Mammary epithelial cell (primary cell): ENCODE measurements around a stretch of chr6.

DNA sequence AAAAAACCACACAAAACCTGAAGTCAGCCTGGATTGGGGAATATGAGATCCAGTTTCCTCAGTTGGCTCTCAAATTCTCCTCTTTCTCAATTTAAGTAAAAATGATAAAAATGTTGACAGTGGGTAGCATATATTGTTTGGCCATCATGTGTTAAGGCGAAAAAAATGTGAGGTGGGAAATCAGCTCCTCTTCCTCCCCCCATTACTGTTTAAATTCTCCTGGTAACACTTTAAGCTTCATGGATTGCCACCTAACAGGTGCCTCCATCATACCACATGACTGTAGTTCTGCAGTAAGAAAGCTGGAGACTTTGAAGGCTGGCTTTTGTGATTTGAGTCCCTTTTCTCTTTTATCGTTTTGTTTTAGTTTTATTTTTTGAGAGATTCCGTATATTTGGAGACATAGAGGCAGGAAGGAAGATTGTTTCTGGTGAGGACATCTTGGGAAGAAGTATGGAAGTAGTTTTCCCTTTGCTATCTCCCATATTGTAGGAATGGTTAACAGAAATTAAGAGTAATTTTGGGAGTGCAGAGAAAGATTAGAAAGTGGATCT, 1.2 kb downstream of the ZFAND3 start:
- CAGE, long polyA plus RNA = no peak
- RRBS = no CpG with 5 or more reads among the region's 3 CpGs

GRCh38 chr6:37829846-37830637, 10.5 kb downstream of the ZFAND3 start:
- CAGE, long polyA plus RNA = no peak
- RRBS = no CpG with 5 or more reads among the region's 3 CpGs

DNA sequence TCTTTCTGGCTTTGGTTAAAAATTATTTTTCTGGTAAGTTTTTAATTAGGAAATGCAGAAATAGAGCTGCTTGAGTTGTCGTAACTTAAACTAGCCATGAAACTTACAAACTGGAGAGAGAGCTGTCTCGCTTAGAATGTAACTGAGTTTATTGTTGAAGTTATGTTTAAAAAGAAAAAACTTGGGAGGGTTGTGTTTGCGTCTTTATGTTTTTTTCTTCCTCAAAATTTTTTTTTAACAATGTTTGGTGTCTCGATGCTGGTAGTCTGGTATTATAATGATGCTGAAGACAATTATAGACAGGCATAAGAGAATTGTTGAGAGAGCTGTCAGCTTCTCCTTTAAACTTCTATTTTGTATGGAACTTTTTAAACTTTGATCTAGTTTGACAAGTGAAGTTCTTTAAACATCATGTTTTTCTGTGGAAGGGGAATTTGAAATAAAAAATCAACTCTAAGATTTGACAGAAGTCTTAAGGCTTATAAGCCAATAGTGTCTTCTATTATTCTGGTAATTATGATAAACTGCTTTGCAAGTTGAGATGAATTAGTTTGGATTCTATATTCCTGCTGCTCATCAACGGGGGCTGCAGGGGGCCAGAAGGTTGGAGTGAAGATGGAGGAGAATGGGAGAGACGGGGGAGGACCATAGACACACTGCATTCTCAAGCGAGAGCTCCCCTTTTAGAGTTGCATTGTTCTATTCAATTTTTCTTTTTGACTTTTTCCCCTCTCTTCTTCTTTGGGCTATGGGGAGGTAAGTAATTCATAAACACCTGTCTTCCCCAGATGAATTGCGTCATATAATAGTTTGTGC, 29.2 kb downstream of the ZFAND3 start:
- CAGE, long polyA plus RNA = no peak
- RRBS = no CpG with 5 or more reads among the region's 8 CpGs

- CAGE, long polyA plus RNA = no peak
- RRBS = no CpG with 5 or more reads among the region's 3 CpGs
These were observed 42.5 kb downstream of the ZFAND3 start for GRCh38 chr6:37861803-37862613.

DNA sequence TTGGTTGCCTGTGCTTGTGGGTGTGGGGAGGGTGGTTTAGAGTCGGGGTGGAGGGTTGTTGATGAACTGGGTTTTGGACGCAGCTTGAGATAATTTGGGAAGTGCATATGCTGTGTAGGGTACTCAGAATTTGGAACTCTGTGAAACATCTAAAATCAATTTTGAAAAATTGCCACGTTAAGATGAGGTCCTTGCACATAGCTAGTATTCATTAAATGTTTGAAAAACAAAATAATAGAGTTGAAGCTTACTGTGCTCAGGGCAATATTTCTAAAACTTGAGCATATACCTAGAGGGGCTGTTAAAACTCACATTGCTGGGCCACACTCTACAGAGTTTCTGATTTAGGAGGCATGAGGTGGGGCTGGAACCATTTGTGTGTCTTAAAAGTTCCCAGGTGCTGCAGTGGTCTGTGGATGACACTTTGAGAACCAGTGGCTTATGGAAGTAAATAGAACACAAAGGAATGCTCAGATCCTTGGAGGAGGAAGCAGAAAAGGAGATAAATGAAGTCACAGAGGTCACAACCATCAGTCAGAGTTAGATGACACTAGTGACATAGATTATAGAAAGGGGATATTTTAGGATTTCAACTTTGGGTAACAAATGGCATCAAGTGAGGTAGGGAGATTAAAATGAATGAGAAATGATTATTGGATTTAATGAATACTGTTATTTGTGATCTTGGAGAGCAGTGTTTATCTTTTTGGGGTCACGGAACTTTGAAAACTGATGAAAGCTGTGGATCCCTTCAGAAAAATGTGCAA, 136.6 kb downstream of the ZFAND3 start:
- CAGE, long polyA plus RNA = no peak
- RRBS = no CpG with 5 or more reads among the region's 4 CpGs

DNA sequence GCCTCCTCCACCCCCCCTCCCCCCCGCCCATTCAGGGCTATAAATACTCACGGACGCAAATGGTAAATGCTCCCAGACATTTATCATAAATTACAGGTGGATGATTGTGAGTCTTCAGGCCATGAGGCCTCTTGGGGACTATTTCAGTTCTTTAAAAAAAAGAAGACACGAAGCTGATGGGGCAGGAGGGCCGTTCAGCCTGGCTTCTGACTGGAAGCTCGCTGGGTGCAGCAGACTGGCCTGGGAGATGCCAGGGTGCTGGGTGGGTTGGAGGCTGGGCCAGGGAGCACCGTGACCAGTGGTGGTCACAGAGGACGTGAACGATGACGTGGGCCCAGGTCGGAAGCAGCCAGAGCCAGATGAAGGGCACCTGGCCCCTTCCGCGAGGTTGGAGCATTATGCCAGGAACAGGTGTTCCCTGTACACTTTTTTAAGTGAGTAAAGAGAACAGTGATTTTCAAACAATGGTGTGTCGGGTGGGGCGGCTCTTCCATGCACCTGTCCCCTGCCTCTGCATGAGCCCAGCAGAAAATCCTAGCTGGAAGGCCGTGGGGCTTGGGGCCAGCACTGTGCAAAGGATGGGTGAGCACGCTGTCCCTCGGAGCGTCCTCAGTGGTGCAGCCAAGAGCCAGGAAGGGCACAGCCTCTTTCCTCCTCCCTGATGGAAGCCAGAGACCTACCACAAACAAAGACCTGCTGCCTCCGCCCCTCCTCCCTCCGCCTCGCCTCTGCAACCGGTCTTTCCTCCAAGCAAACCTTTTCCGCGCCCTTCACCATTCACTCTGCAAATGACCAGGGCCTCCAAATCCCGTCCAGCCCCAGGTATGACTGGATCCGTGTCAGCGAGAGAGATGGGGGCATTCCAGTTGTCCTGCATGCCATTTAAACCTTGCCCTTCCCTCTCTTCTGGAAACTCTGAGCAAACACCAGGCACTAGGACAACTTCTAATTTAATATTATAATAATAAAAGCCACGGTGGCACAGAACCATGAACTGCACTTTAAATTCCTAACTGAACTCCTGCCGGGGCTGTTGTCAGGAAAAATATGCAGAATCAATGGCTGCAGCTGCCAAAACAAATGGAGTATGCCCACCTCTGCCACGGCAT, 350.6 kb downstream of the ZFAND3 start:
- CAGE, long polyA plus RNA = no peak
- RRBS = 39% methylated on average over 2 of the region's 31 CpGs

DNA sequence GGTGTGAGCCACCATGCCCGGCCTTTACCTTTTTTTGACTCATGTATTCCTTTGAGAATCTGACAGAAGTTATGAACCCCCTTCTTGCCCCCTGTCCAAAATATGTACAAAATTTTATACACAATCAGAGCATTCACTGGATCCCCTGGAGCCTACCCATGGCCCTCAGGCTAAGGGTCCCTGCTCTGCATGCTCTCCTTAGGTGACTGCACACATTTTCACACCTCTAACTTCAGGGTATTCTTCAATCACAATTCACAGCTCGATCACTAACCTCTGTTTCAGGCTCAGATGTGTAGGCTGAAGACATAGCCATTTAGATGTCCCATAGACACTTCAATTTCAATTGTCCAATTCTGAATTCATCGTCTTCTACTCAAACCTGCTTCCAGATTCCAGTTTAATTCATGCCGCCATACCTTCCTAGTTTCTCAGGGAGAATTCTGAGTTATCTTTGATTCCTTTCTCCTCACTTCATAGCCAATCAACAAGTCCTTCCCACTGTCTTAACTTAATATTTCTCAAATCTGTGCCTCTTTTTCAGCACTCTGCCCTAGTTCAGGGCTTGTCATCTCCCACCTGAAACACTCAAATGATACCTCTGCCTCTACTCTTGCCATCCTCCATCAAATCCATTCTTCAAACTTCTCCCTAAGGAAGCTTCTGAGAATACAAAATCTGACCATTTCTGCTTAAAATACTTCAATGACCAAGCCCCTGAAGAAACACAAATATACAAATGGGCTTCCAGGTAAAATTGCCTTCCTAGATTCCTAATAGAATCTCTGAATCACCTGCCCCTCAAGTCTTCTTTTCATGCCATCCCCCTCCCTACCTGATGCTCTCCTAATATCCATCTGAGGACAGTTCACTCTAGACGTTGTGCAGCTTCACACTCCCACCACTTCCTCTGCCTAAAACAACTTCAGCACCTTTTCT, 270.9 kb downstream of the BTBD9 start:
- CAGE, long polyA plus RNA = no peak
- RRBS = no CpG with 5 or more reads among the region's 5 CpGs

- CAGE, long polyA plus RNA = no peak
- RRBS = no CpG with 5 or more reads among the region's 3 CpGs
These were observed 239.4 kb downstream of the BTBD9 start for GRCh38 chr6:38400235-38400911.

- CAGE, long polyA plus RNA = no peak
These were observed 208.3 kb downstream of the BTBD9 start for GRCh38 chr6:38431447-38431849.

- CAGE, long polyA plus RNA = no peak
- RRBS = no CpG with 5 or more reads among the region's 3 CpGs
These were observed 3.0 kb downstream of the BTBD9 start for GRCh38 chr6:38636597-38637205.

GRCh38 chr6:38775224-38775765, 60.2 kb downstream of the DNAH8 start:
- CAGE, long polyA plus RNA = no peak
- RRBS = no CpG with 5 or more reads among the region's 4 CpGs

GRCh38 chr6:39140506-39141443, 25.8 kb upstream of the SAYSD1 start:
- CAGE, long polyA plus RNA = no peak
- RRBS = no CpG with 5 or more reads among the region's 11 CpGs

- CAGE, long polyA plus RNA = no peak
- RRBS = no CpG with 5 or more reads among the region's 10 CpGs
These were observed 28.6 kb upstream of the SAYSD1 start for GRCh38 chr6:39143568-39143983.

GRCh38 chr6:39212499-39213006, 16.7 kb downstream of the KCNK5 start:
- CAGE, long polyA plus RNA = no peak
- RRBS = no CpG with 5 or more reads among the region's 7 CpGs

- CAGE, long polyA plus RNA = no peak
- RRBS = no CpG with 5 or more reads among the region's 5 CpGs
These were observed 3.2 kb downstream of the KCNK5 start for GRCh38 chr6:39226139-39226482.

DNA sequence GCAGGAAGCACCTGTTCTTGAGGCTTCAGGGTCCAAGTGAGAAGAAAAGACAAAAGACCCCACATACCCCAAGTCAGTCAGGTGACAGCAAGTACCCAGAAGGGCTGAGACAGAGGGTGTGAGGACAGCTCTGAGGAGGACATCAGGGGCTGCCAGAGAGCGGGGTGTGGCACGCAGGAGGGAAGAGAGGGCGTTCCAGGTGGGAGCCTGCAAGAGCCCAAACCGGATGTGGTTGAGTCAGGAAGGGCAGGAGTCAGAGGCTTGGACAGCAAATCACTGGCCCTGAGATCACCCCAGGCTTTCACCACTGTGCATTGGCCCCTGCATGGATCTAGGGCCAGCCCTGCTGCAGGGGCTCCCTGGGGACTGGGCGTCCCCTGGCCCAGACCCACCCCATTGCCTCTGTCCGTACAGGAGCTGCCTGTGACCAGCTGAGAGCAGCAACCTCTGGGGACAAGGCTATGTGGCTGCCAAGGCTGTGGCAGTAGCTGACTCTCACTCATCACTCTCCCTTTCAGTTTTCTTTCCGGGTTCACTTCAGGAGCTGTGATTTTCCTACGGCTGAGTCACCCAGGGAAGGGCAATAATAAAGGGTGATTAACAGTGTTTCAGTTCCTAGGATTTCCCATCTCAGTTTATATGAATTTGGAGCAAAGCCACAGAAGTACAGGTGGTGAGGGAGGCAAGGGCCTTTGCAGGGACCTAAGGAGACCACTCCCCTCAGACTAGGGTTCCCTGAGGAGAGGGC, 33.9 kb downstream of the KCNK17 start:
- CAGE, long polyA plus RNA = no peak
- RRBS = no CpG with 5 or more reads among the region's 8 CpGs

- CAGE, long polyA plus RNA = no peak
- RRBS = no CpG with 5 or more reads among the region's 6 CpGs
These were observed 55.0 kb upstream of the KCNK16 start for GRCh38 chr6:39377564-39377920.

DNA sequence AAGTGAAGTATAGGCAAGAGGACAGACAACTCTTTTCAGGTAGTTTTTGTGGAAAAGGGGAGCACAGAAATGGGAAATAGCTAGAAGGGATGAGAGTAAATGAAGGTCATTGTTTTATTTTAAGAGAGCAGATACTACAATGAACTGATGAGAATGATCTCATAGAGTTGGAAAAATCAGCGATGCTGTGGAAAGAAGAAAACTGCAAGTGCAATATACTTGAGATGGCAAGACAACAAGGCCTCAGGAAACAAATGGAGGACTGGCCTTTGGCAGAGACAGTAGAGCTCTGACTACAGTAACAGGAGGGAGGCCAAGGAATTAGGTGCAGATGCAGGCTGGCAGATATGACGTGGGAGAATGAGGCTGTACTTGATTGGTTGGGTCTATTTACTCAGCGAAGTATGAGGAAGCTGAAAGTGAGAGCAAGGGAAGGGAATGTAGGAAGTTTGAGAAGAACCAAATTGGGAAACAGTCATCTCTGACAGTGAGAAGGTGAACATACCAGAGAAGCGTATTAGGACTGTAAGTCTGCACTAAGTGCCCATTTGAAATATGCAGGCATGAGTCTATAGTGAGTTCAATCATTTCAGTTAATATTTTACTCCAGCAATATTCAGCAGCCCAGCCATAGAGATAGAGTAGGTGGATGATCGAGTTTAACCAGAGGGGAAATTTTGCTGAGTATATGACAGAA, 40.0 kb downstream of the KIF6 start:
- CAGE, long polyA plus RNA = no peak
- RRBS = no CpG with 5 or more reads among the region's 5 CpGs

DNA sequence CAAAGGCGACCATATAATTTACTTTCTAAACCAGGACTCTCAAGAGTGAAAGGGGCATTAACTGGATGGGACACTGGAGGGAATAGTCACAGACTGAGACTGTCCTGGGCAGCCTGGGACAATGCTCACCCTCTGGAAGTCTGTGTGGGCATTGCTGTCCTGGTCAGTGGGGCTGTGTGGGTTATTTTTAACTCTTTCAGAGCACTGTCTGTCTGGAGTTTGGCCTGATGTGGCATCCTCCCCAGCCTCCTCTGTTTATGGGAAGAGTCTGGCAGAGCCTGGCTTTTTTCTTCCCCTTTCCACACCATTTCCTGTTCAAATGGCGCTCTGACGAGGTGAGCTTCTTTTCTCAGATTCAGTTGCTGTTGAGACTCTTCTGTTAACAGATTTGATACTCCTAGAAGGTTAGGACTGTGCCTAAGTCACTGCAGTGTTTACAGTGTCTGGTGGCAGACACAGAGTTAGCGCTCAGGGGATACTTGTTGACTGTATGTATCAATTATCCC, 11.8 kb downstream of the DAAM2 start:
- CAGE, long polyA plus RNA = no peak
- RRBS = no CpG with 5 or more reads among the region's 4 CpGs

GRCh38 chr6:39812286-39813387, 20.5 kb downstream of the DAAM2 start:
- CAGE, long polyA plus RNA = no peak
- RRBS = no CpG with 5 or more reads among the region's 10 CpGs